ReNcell CX (cell line): Measurements from ENCODE around the gene NFKBIE.

DNA sequence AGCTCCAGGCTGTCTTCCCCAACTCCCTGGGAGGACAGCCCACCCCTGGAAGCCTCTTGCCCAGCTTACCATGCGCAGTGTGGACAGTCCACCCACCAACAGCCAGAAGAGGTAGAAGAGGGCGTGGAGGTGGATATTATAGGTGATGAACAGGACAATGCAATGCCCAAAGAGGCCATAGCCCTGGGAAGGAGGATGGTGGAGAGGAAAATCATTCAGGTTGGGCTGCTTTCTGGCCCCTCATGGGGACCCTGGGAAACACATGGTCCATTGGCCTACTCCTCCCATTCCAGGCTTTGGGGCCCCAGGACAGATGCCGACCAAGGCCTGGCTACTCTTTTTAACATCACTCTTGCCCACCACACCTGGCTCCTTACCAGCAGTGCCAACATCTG is 2.5 kb upstream of the LRRC73 start:
- PRO-cap, result no peak

- PRO-cap, result no peak
Measured at GRCh38 chr6:43528116-43528851, 11.4 kb downstream of the POLR1C start.

DNA sequence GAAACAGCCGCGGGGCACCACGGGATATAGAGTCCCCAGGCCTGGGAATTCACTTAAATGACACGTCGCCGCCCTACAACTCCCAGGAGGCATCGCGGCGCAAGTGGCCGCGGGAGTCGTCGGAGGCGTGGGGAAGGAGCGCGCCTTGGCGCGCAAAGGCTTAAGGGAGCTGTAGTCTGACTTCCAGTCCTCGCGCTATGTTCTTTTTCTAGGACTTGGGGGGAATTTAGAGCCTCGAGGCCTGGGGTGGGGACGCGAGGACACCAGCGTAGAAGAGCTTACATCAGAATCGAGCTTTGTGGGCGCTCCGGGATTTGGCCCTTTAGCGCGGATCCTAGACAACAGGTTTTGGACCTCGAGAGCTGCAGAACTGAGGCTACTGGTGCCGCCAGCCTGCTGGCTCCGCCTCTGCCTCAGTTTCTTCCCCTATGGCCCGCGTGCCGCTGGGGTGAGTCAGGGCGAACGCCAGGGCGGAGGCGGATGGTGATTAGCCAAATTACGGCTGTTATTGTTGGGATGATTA is 319 bp upstream of the GTPBP2 start:
- PRO-cap, result bidirectional peak, plus-strand start at position 243 of the sequence, minus-strand start outside the sequence

GRCh38 chr6:43668033-43668688 is 19.4 kb downstream of the MRPS18A start:
- PRO-cap, result bidirectional peak, plus-strand start at chr6:43668616, minus-strand start at chr6:43668520

- PRO-cap, result no peak
Measured at GRCh38 chr6:43771222-43771405, 1.1 kb downstream of the VEGFA start.

DNA sequence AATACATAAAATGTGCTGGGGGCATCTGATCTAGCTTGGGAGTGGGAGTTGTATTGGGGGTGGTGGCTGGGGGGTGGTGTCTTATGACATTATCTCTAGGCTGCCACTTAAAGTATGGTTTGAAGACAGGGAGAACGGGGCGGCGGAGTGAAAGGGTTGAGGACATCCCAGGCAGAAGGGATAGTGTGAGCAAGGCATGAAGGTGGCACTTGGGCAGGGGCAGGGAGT is 17.2 kb downstream of the VEGFA start:
- PRO-cap, result unidirectional peak, plus-strand start at position 133 of the sequence

DNA sequence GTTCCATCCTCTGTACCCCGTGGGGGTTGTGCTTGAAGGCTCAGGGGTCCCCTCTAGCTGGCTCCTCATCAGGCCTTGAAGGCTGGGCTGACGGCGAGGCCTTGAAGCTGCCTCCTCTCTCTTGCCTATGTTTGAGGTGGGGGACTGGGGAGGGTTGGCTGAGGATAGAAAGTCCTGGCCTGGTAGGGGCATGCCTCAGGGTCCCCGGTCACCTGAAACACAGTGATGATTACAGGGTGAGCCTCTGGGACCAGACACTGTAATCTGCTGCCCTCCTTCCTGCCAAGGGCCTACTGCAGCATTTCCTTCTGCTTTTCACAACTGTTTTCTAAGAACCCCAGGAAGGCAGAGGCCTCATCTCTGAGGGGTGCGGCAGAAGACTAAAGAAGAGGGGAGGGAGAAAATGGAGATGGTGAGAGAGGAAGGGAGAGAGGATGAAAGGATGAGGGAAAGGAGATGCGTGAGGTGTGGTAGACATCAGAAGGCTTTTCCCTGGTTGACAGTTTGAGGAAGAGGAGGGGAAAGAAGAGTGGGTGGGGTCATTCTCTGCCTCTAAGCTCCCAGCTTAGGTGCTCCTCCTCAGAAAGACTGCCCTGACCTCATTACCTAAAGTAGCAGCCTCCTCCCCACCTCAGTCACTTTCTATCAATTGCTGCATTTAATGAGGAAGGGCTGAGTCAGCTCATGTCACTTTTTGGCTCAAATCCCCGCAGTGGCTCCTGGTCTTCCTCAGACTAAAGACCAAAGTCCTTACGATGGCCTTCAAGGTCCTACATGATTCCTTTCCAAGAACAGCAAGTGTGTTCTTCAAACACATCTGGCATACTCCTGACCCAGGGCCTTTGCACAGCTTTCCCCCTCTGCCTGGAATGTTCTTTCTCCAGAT is 29.8 kb downstream of the VEGFA start:
- PRO-cap, result no peak

- PRO-cap, result no peak
Measured at GRCh38 chr6:43912498-43912831, 142.5 kb downstream of the VEGFA start.

GRCh38 chr6:43937405-43937929 is 167.5 kb downstream of the VEGFA start:
- PRO-cap, result no peak

DNA sequence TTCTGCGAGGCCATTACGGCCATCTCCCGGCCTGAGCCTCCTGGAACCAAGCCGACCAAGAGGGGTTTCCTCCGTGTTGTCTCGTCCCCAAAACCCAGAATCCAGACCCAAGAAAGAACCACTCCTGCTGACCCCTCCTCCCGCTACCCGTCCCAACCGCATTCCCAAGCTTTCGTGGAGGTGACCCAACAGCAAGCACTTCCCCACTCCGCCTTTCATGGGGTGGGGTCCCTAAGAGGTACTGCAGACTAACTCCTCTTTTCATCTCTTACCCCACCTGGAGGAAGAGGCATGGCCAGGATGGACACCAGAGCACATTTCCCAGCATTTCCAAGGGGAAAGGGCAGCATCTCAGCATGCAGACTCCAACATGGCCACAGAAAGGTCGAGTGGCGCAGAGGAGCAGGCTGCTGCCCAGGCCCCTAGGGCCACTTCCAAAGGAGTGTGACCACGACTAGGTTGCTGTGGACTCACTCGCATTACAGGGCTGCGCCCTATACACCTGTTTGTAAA is 53.5 kb downstream of the MRPL14 start:
- PRO-cap, result no peak

- PRO-cap, result no peak
Measured at GRCh38 chr6:44087475-44087696, 39.9 kb downstream of the MRPL14 start.

DNA sequence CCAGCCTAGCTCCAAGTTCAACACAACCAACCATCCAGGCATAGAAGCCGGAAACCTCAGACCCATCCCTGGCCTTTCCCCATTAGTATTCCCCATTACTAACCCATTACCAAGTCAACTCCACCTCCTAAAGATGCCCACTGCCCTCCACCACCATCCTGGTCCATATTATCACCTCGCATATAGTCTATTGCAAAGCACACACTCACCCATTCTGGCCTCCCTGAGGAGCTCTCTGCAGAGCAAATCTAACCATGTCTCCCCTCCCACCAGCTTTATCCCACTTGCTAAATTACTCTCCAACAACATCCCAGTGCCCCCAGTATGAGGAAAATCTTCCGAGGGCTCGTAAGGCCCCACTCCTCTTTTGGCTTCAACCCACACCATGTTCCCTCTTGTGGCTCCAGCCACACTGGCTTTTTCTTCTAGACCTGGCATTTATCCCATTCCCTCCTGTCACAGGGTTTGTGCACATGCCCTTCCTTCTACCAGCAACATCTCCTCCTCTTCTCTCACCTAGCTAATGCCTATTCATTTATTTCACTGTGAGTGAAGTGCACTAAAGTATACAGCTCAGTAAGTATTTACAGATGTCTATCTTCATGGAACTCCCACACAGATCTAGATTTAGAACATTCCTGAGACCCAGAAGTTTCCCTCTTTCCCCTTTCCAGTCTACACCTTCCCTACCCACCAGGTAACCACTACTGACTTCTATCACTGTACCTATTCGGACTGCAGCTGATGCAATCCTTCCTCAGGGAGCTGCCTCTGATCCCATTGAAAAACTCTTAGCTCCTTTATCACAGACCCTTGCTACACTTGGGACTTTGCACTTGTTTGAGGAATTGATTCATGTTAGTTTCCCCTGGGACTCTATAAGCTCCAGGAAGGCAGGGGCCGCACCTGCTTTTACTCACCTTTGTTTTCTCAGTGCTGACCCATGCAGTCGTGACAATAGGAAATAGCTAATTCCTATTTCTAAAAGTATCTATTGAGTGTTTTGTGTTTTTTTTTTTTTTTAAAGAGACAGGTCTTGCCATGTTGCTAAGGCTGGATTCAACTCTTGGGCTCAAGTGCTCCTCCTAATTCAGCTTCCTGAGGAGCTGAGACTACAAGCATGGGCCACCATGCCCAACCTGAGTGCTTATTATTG is 15.6 kb downstream of the MRPL14 start:
- PRO-cap, result no peak

DNA sequence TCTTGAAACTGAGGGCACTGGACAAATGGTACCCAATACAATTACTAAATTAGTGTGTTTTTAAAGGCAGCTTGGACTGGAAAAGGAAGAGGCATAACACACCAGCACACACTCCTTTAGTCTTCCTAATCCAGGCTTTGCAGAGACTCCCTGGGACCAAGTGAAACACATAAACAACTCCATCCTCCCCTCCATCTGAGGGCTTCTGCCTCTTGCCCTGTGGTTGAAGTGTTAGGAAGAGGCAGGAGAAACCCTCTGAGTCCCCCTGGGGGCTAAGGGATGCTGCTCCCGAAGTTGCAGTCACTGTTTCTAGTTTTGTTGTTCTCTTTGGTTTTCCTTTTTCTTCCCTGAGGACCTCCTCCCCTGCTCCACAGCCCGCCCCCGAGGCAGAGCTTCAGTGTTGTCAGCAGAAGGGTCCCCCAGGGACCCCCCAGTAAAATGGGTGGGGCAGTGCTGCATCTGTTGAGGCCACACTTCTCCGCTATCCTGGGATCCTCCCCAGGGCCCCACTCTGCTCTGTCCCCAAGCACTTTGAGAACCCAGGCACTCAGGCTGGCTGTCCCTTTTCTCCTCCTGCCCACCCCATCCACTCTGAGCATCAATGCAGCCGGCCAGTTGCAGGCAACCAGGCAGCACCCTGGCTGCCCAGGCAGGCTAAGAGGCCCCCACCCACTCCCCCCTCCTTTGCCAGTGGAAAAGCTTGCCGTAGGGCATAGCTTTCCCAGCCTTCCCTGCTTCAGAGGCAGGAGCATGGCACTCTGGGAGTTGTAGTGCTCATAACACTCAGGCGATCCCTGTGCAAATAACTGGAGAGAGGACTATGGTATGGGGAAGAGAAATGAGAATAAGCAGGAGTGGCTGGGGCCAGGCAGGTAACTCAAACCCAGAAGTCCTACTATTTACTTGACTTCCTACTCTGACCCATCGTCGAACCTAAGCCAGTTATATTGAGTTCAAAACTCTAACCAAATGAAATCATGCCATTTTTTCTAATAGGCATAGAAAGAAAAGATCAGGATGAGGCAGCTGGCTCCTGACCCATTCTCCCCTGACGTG is 6.1 kb downstream of the TMEM63B start:
- PRO-cap, result no peak

DNA sequence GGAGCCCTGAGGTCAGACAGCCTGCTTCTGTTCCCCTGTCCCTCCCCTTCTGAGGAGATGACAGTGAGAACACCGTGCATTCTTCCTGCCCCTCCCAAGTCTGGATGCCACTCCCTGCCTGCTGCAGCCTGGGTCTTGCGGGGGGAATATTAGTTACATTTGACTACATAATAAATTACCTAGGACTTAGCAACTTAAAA is 11.3 kb downstream of the CAPN11 start:
- PRO-cap, result no peak

DNA sequence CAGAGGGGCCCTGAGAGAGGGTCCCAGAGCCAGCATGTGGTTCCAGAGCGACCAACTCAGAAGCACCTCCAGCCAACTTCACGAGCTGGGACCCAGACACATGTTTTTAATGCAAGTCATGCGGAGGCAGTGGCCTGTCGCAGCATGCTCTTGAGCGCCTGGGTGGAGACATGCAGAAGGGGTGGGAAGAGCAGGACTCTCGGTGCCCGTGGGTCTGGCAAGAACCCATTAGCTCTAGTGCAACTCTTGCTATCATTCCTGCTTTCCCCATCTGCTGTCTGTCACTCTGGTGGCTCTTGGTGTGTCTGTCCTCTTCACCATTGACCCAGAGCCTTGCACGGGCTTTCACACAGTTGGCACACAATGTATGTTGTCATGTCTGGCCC is 14.8 kb upstream of the MYMX start:
- PRO-cap, result no peak

- PRO-cap, result no peak
Measured at GRCh38 chr6:44203025-44203403, 13.7 kb upstream of the MYMX start.

DNA sequence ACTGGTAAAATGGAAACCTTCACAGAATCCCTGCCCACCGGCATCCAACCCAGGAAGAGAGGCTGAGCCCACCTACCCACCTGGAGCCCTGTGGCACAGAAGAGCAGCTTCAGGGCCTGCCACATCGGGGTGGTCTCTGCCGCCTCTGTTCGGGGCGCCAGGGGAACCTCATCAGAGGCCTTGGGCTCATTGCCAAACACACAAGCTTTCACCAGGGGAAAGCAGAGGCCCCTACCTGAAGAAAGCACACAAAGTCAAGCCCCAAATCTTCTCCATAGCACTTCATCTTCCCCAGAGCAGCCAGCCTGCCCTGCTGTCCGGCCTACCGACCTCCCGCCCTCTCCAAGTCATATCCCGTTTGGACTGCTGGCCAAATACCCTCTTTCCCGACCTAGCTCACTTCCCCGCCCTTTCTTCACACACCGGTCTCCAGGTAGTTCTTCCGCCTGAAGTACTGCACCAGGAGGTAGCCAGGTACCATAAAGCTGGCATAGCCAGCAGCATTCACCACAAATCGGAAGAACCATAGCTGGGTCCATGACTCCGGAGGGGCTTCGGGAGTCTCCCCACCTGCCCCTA is 977 bp downstream of the SLC35B2 start:
- PRO-cap, result no peak

DNA sequence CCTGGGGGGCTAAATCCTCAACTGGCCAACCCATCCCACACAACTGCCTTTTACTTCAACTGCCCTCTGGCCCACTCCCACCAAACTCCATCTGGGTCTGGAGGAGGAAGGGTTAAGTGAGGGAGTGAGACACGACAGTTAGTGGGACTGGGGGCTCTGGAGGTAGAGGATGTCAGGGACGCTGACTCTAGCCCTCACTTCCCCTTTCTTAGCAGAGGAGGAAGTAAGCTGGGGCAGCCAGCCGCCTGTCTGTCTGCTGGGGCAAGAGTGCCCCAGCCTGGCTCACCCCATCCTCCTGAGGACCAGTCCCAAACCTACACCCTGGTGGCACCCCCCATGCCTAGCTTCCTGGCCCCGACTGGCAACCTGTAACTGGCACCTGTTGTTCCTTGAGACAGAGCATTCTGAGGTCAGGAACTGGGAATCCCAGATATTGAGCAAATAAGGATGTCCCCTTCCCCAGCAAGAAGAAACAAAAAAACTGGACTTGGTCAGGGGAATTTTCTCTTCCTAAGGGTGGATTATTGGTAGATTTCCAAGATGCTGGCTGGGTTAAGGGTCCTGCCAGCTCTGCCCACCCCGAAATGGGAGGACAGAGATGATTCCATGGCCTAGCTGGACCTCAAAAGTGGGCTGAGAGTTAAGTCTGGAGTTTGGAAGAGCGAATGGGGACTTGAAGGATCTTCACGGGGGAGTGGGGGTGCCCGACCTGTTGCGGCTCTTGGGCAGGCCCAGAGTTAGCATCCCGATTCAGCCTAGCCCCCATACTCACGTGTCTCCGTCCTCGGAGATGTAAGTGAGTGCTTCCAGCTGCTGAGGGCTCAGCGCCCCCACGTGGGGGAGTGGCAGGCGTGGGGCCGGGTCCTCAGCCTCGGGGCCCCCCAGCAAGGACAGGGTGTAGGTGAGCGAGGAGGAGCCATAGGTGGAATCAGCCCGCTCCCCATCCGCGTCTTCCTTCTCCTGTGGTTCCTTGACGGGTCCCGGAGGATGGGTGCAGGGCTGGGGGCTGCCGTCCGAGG is 832 bp downstream of the NFKBIE start:
- PRO-cap, result bidirectional peak, plus-strand start at position 893 of the sequence, minus-strand start at position 788 of the sequence

DNA sequence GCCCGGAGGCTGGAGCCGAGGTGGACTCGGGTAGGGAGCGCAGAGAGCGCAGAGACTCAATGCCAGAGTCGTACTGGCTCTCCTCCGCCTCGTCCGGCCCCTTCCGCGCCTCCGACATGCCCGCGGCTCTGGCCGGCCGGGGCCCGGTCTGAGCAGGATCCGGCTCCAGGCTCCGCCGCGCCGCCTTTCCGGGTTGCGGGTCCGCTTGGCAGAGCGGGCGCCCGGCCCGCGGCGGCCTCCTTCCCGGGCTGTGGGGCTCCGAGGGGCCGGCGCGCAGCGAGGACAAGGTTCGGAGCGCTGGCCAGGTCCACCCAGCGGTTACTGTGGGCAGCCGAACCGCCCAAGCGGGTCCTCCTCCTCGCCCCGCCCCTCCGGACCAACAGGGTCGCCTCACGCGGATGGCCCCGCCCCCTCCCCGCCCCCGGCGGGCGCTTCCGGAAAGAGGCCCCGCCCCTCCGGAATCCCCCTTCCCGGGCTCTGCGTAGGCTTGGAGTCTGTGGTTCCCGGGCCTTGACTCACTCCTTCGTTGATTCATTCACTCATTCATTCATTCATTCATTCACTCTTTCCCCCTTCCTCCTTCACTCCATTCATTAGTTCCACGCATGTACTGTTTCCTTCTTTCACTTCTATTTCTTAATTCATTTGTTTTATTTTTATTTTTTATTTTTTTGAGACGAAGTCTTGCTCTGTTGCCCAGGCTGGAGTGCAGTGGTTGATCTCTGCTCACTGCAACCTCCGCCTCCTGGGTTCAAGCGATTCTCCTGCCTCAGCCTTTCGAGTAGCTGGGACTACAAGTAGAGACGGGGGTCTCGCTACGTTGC is at the start of gene NFKBIE:
NFKBIE (minus strand) TSS at position 323 of the 824 bp plus-strand sequence.
- PRO-cap, result unidirectional peak, minus-strand start at position 144 of the sequence; unidirectional peak, minus-strand start at position 314 of the sequence; unidirectional peak, minus-strand start at position 394 of the sequence

GRCh38 chr6:44275780-44276461 is 5.7 kb downstream of the TMEM151B start:
- PRO-cap, result no peak